ENCODE data around the gene PRSS50.

DNA sequence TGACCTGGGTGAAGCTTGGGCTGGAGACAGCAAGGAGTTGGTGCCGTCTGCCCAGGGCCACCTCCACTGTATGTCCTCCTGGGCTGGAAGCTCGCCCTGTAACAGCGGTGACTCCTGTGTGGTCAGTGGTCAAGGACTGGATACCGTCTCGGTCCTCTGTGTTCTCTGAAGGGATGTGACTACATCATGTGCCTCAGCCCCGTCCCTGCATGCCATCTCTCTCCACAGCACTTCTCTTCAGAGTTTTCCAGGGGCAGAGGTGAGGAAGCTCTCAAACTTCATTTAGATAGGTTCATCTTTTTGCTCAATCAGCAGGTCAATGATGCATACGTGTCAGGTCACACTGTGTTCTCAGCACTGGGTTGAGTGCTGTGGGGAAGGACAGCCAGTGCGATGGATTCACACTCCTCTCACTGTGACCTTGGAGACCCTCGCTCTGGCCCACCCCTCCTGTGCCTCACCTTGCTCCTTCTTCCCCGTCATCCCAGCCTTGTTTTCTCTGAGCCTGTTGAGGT, 9.6 kb downstream of the LIMD1 start:
- PRO-cap, 2 experiments, result no peak in any of the 2 experiments

- PRO-cap, 2 experiments, result no peak in any of the 2 experiments
These were observed 1.4 kb downstream of the CXCR6 start for GRCh38 chr3:45944486-45945205.

DNA sequence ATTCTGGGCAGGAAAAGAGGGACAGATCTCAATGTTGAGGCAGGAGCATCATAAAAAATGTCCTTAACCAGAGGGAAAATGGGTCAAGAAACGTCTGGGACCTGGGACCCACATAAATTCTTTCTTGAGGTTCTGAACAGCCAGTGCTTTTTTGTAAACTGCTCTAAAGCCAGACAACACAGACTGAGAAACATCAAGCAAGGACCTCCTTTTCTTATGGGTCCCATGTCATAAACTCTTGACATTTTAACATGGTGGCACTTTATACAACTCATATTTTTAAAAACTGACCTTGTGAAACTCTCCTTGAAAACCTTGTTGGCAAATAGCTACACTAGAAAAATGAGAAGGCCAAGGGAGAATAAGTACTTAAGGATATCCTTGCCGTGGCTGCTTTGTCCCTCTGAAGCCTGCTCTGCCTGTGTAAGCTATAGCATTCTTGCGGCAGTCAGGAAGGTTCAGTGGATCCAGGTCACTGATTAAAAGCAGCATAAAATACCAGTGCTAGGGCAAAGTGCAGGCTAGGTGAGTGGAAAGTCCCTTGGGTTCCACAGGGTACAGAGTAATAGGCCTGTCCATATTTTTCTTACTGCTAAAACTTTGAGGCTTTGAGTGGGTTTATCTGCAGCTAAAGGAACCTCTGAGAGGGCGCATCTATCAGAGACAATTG, 10.1 kb downstream of the CXCR6 start:
- PRO-cap, 2 experiments, result no peak in any of the 2 experiments

GRCh38 chr3:45986256-45986817, 9.3 kb downstream of the FYCO1 start:
- PRO-cap, 2 experiments, result no peak in any of the 2 experiments

DNA sequence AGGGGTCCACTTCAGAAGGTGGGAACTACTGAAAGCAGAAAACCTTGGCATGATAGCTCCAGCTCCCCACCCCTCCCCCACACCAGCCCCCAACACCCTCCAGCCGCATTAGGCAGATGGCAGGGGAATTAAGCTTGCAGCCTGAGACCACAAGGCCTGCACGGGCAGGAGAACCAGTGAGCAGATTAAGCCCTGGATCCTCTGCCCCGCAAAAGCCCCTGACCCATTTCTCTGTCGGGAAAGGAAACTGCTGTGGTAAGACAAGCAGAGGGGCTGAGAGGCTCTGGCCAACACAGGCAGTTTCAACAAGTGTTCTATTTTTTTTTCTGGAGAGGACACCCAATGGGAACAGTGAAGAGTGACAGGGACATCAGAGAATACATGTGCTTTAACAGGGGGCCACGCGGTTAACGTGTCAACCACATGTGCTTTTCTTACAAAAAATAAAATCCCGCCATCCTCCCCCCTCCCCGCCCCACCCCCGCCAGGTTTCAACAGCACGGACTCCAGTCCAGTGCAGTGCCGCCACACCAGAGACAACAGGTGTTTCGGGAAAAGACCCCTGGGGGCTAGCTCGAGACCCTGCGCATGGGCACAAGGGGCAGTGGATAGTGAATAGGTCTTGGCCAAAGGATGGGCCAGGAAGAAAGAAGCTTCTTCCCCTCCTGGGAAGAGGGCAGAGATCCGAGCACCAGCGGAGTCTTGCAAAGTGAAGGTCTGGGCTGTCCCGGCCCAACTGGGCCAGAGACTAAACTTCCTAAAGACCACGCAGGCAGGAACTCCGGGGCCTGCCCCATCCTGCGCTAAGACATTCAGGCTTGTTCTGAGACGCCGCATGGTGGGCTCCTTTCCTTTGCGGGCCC, 814 bp downstream of the FYCO1 start:
- PRO-cap, 2 experiments, result peak in 1 of 2 experiments; most common plus-strand start position 487 of the sequence (in 1)

DNA sequence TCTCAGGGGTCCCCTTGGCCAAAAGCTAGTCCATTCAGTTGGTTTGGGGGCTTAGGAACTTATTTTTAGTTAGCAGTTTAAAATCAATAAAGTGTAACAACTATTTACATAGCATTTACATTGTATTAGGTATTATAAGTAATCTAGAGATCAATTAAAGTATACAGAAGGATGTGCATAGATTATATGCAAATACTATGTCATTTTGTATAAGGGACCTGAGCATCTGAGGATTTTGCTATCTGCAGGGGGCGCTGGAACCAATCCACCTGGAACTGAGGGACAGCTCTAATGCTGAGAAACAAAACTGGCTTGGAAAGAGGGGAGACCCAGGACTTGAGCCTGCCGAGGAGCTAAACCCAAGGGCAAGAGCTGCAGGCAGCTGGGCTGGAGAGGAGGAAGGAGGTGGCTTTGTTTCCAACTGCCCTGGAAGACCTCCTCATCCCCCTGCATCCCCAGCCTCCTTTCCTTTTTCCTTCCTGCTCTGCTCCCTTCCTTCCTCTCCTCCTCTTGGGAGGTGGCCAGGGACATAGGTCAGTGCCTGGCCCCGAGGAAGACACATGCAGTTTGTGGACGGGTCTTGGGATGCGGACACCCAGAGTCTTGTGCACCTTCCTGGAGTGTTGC, 985 bp upstream of the RTP3 start:
- PRO-cap, 2 experiments, result no peak in any of the 2 experiments

GRCh38 chr3:46628851-46629443, 16.6 kb downstream of the FAM240A start:
- PRO-cap, 2 experiments, result peak in 1 of 2 experiments; most common minus-strand start chr3:46629315 (in 1)

DNA sequence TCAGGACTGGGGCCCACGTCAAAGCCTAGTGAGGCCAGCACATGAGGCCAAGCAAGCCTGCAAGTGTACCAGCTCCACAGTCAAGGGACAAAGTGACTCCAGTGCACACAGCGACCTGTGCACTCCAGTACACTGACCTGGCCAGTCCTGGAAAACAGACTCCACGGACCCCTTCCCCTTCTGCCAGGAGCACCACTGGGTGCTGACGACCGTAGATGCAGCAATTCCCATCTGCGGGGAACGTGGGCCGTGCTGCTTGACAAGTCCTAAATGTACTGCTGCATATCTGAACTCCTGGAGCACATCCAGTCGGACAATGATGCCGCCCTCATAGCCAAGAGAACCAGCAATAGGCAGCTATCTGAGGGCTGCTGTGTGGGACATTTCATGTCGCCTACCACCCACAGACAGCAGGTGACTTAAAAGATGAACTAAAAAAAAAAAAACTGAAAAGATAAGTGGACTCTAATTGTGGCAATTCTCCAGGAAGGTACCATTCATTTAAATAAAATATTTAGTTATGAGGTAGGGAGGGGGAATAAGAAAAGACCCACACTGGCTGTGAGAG, 28.6 kb downstream of the ALS2CL start:
- PRO-cap, 2 experiments, result no peak in any of the 2 experiments

GRCh38 chr3:46717550-46718107, at the start of gene PRSS50:
TSS of gene PRSS50 (minus strand) at chr3:46717869.
- PRO-cap, 2 experiments, result no peak in any of the 2 experiments

DNA sequence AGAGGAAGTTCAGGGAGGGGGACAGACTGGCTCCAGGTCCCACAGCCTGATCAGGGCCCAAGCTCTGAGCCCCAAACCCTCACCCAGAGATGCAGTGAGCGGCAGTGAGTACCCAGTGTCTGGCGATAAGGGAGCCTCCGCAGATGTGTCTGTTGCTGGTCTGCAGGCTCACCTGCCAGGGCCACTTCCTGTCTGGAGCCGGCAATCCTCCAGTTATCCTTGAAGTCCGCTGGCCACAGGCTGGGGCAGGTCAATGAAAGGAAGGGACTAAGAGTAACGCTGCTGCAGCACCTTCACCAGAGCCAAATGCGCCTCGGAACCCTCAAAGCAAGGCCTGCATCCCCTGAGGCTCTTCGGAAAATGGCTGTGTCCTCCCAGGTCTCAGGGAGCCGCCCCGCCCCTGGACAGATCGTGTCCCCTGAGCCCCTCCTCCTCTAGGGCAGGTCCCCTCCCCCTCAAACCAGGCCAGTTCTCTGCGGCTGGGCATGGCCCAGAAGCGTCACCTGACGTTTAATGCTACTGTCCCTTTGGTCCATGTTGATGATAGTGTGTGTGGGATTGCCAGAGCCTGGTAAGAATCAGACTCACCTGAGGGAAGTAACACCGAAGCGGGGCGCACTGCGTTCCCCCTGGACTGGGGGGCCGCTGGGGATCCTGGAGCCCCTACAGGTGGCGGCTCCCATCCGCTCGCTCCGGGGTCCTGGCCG, 51.5 kb downstream of the MYL3 start:
- PRO-cap, 2 experiments, result no peak in any of the 2 experiments

- PRO-cap, 2 experiments, result peak in 1 of 2 experiments; most common plus-strand start chr3:46845626 (in 1); most common minus-strand start chr3:46845888 (in 1)
These were observed 17.4 kb downstream of the MYL3 start for GRCh38 chr3:46845504-46846572.

GRCh38 chr3:46891927-46892855, 14.7 kb downstream of the PTH1R start:
- PRO-cap, 2 experiments, result peak in 1 of 2 experiments; most common plus-strand start chr3:46892471 (in 1); most common minus-strand start chr3:46892529 (in 1)

DNA sequence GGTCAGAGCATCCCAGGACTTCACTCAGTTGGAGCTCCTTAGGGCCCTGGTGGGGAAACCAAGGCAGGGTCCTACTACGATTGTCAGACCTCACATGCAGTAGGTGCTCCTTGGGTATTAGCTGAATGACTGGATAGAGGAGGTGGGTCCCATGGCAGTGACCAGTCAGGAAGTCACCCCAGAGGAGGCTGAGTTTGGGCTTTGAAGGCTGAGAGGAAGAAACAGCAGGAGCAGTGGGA, 3.0 kb downstream of the NBEAL2 start:
- PRO-cap, 2 experiments, result no peak in any of the 2 experiments

DNA sequence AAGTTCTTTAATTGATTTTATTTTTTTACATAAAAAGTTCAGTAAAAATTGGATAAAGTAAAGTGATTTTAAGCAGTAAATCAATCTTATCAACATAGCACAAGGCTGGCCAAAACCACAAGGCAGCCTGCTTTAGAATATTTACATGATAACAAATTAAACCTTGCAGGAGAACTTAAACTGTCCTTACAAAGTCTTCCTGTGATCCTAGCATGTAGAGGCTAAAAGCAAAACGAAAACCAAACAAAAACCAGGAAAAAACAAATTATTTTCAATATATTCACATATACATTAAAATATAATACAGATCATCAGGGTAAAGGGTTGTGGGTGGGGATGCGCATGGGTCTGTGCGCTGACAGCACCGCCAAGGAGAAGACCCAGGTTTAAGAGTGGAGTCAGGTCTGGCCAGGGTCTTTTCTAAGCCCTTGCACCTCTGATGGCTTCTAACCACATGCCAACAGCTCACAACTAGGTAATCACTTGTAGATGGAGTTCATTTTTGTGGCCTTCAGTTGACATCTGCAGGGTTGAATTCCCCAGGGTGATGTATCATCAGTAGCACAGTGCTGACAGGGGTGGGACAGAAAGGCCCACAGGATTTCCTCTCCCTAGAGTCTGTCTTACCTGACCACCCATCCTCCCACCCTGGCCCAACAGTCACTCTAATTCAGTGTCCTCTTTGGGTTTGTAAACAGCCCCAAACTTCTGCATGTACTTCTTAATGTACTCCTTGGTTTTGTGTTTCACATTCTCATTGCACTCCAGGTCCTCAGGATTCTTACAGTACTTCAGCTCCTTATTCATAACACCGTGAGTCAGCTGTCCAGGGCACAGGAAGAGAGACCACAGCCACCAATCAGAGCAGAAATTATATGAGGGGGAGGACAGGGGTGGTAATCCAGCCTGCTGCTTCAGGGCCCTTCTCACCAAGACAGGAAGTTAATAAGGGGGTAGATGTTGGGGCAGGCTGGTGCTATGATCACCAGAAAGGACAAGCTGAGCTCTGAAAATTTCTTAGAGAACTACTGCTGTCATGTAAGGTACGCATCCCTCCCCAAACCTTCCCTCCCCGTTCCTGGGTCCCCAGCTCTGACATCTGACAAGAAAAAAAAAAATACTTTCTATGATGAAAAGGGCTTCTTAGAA, 37.3 kb downstream of the NBEAL2 start:
- PRO-cap, 2 experiments, result no peak in any of the 2 experiments

GRCh38 chr3:47020023-47020570, 40.6 kb downstream of the NBEAL2 start:
- PRO-cap, 2 experiments, result no peak in any of the 2 experiments

- PRO-cap, 2 experiments, result no peak in any of the 2 experiments
These were observed 77.7 kb downstream of the NBEAL2 start for GRCh38 chr3:47057022-47057664.

- PRO-cap, 2 experiments, result no peak in any of the 2 experiments
These were observed 66.0 kb downstream of the SETD2 start for GRCh38 chr3:47097886-47098263.

DNA sequence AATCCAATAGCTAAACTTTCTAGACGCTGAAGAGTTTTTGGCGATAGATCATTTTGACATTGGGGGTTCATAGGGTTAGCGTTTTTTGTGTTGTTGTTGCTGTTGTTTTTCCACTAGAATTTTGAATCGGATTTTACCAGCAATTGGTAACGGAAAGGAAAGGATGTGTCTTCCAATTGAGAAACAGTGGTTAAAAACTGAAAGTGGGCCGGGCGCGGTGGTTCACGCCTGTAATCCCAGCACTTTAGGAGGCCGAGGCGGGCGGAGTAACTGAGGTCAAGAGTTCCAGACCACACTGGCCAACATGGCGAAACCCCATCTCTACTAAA, 1.1 kb upstream of the SETD2 start:
- PRO-cap, 2 experiments, result no peak in any of the 2 experiments

DNA sequence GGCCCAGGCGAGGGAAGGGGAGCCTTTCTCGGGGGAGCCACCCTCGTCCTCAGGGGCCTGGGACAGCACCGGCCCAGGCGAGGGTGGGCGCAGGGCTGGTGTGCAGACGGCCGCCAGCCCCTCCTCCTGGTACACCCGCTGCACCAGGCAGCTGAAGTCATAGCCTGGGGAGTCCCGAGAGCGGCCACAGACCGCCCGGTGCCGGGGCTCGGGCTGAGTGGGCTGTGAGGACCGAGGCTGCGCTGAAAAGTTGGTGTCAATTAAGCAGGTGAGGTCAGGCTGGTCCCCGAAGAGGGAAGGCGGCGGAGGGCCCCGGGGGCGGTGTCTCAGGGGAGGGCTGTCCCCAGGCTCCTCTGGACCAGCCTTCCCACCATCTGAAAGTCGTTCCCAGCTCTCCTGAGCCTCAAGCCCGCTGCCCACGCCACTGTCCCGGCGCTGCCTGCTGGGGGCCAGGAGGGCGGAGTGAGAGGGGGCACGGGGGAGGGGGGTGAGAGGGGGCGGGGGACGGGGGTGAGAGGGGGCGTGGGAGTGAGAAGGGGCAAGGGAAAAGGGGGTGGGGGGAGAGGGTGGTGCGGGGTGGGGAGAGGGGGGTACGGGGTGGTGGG, 36.7 kb downstream of the PTPN23 start:
- PRO-cap, 2 experiments, result no peak in any of the 2 experiments

- PRO-cap, 2 experiments, result no peak in any of the 2 experiments
These were observed 711 bp downstream of the SCAP start for GRCh38 chr3:47474811-47475649.